Cytotoxic T cell (primary cell): ENCODE measurements around a stretch of chr13.

GRCh38 chr13:50001301-50001777 is 4.5 kb downstream of the TRIM13 start:
- PRO-cap, 2 experiments = no peak in any of the 2 experiments

GRCh38 chr13:50119523-50120116 is 104.4 kb downstream of the KCNRG start:
- PRO-cap, 2 experiments = no peak in any of the 2 experiments

GRCh38 chr13:50357336-50357997 is 342.2 kb downstream of the KCNRG start:
- PRO-cap, 2 experiments = no peak in any of the 2 experiments

DNA sequence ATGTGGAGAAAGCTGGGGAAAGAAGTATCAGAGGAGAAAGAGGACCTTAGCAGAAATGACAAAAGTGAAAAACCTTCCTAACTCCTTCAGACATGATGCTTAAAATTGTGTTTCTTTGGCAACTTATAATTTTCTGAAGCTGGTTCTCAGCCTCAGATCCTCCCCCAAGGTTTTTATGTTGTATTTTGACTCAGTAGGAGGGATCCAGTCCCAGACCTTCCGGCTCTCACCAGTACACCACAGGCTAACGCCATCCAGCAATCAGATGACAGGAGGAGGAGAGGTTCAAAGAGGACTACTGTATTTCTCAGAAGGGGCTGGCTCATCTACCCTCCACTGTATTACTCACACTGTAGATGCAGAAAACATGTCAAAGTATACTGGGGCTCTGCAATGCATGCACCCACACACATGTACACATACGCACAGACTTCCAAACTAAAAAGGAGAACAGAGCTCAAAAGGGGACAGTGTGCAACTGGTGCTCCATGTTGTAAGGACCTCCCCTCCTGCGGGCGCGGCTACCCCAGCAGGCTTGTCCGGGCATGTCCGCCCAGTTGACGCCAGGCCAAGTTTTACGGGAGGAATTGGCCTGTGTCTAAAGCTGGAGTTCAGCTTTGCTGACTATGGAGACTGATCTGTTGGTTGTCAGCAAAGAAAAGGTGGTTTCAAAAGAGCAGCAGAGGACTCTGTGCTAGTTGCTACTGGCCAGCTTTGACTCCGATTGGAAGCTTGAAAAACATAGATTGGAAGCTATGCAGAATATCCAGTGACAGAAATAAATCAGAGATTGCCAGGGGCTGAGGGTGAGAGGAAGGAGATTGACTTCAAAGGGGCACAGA is 314.3 kb downstream of the DLEU7 start:
- PRO-cap, 2 experiments = no peak in any of the 2 experiments

GRCh38 chr13:51004202-51004582 is 94.6 kb downstream of the RNASEH2B start:
- PRO-cap, 2 experiments = no peak in any of the 2 experiments

GRCh38 chr13:51169000-51169716 is 53.0 kb upstream of the FAM124A start:
- PRO-cap, 2 experiments = no peak in any of the 2 experiments

DNA sequence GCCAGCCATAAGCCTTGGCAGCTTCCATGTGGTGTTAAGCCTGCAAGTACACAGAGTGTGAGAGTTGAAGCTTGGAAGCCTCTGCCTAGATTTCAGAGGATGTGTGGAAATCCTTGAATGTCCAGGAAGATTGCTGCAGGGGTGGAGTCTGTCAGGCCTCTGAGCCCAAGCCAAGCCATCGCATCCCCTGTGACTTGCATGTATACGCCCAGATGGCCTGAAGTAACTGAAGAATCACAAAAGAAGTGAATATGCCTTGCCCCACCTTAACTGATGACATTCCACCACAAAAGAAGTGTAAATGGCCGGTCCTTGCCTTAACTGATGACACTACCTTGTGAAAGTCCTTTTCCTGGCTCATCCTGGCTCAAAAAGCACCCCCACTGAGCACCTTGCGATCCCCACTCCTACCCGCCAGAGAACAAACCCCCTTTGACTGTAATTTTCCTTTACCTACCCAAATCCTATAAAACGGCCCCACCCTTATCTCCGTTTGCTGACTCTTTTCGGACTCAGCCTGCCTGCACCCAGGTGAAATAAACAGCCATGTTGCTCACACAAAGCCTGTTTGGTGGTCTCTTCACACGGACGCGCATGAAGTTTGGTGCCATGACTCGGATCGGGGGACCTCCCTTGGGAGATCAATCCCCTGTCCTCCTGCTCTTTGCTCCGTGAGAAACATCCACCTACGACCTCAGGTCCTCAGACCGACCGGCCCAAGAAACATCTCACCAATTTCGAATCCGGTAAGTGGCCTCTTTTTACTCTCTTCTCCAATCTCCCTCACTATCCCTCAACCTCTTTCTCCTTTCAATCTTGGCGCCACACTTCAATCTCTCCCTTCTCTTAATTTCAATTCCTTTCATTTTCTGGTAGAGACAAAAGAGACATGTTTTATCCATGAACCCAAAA is 52.2 kb upstream of the FAM124A start:
- PRO-cap, 2 experiments = no peak in any of the 2 experiments

DNA sequence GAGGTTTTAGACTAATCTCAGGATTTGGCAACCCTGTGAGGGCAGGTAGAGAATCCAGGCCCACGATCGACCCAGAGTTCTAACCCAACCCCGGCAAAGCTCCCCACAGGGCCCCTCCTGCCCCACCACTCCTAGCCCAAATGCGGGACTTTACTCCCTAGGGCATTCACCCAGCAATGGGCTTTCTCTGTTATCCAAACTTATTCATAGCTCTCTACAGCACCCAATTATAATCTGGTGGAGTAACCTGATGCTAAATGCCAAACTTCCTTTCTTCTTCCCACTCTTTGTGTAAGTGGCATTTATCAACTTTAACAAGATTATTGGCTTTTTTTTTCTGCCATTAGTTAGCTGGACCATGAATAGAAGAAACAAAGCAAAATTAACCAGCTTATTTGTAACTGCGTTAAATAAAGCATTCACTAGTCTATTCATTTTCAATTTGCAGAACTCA is 1.3 kb downstream of the FAM124A start:
- PRO-cap, 2 experiments = no peak in any of the 2 experiments

- PRO-cap, 2 experiments = no peak in any of the 2 experiments
Observed at GRCh38 chr13:51438258-51439081, 14.4 kb downstream of the INTS6 start.

DNA sequence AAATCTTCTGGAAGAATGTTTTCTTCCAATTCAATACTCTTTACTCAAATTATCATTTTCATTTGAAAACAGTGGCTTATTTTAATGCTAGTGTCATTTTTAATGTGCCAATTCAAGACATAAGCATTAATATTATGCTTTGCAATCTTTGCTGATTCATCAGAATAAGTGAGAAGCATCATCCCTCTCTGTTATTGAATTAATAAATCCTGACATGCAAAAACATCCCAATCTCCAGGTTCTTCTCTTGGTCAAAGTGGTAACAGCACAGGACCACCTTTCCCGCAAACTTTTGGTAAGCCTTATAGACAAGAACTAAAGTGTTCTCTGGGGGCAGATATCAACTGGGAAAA is 3.8 kb downstream of the INTS6 start:
- PRO-cap, 2 experiments = no peak in any of the 2 experiments

GRCh38 chr13:51551981-51552572 is 32.2 kb upstream of the WDFY2 start:
- PRO-cap, 2 experiments = no peak in any of the 2 experiments

GRCh38 chr13:51644572-51645677 is 60.7 kb downstream of the WDFY2 start:
- PRO-cap, 2 experiments = peak in 2 of 2 experiments; most common plus-strand start chr13:51645601 (in 2); most common minus-strand start chr13:51645354 (in 2)

DNA sequence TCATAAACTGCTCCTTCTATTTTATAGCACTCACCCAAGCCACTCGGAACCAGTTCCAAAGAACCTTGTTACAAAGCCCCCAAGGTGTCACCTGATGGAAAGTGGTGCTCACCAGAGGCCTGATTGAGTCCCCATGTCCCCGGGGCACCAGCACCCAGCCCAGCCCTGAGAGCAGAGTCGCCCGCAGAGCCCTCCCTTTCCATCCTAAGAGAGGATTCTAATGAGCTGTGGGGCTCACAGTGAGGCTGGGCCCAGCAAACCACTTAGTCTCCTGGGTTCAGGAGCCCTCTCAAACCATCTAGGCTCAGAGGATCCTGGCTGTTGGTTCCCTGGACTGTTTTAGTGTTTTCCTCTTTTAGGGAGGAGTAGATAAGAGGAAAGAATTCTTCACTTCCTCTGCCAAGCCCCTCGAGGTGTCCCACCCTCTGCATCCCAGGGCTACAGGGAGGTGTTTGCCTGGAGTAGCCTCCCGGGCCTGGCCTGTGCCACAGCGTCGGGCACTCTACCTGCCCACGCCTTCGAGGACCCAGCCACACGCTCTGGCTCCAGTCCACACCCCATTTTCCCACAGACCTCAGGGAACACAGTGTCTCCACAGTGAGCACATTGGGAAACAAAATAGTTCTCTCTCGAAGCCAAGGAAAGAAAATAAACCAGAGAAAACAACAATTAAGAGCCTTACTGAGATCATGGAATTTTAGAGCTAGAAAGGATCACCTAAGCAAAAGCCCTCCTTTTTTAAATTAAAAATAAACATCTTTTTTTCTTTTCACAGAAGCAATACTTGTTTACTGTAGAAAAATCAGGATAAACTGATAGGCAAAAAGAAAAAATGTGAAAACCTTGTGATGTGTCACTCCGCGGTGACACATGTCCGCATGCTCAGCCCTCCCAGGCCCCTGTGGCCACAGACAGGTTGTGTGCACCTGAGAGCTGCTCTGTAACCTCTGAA is 34.3 kb downstream of the DHRS12 start:
- PRO-cap, 2 experiments = no peak in any of the 2 experiments

DNA sequence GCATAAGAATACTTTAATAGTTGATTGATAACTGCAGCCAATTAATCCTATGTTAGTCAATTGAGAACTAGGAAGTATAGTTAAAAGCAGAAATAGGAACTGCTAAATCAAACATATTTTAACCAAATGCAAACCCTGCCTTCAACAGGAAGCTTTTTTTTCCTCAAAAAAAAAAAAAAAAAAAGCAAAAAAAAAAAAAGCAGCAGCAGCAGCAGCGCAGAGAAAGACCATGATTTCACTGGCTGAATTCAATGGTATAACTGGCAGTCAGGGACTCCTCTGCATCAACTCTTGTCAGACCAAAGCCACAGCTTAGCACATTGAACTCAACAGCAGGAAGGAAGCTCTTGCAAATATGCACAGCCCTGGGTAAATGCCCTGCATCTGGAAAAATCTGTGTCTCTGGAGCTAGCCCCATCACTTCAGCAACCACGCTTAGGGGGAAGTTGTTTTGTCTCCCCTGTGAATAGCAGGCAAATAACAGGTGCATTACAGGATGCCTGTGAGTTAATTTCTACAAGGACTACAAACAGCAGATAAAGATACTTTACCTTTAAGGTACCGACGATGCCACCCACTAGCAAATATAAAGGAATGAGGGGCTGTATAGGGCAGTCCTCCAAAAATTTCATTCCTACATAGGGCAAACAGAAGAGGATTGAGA is 17.7 kb upstream of the DHRS12 start:
- PRO-cap, 2 experiments = peak in 2 of 2 experiments; most common plus-strand start position 287 of the sequence (in 2); most common minus-strand start position 293 of the sequence (in 2)

DNA sequence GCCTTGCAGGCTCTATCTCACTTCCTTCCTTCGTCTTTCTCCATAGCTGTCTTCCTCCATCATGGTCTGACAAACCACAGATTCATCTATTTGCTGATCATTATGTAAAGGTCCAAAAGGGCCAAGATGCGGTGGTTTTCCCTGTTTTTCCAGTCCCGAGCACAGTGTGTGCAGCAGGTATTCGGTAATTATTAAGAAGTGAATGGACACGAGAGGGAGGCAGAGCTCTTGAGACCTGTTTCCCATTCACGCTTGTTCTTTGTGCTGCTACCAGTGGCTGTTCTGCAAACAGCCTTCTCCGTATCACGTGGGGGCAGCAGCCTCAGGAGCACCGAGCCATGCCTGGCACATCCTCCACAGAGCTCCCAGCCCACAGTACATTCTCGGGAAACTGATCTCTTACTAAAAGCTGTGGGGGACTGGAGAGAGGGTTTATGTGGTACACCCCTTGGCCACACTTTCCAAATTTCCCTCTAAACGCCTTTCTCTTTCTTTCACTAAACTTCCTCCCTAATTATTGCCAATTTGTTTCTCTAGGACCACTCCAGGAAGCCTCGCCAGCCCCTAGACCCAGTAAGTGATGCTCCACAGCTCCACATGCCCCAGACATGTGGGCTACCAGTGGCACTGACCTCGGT is 50.4 kb downstream of the CCDC70 start:
- PRO-cap, 2 experiments = no peak in any of the 2 experiments

DNA sequence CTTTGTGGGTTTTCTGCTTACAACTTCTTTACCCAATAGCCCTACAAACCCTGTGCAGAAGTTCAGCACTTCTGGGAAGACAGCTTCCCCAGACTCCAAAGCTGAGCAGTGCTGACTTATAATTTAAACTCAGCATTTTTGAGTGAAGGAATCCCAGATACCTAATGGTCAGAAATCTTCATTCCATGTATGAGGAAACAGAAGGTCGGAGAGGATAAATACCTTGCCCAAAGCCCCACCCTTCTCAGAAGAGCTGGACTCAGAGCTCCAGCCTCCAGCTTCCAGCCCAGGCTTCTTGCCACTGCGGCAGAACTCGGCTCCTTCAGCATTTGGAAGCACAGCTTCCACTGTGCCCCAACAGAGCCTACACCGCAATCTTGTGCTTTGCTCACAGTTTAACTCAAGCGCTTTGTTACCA is 49.2 kb downstream of the ATP7B start:
- PRO-cap, 2 experiments = no peak in any of the 2 experiments

GRCh38 chr13:52235991-52236477 is 76.6 kb upstream of the NEK3 start:
- PRO-cap, 2 experiments = no peak in any of the 2 experiments

GRCh38 chr13:52880289-52880672 is 31.8 kb upstream of the PCDH8 start:
- PRO-cap, 2 experiments = no peak in any of the 2 experiments

DNA sequence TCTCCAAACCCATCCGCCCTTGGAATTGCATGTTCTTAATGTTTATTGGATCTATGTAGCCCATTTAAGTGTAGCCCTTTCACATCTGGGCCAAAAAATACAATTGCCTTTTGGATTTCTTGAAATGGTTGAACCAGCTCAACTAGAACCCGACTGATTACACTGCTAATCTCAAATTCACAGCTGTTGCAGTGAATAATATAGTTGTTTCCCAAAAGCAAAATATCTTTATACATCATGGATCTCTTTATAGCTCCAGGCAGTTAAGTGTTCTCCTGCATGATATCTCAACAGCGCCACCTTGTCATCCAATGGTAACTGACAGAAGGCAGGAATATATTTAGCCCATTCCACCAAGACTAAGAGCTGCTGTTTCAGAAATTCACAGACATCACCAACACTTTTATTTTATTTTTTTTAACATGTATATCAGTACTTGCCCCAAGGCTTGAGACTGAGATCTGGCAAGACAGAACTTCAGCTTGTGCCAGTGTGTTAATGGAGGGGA is 1141.0 kb upstream of the PRR20A start:
- PRO-cap, 2 experiments = no peak in any of the 2 experiments

- PRO-cap, 2 experiments = no peak in any of the 2 experiments
Observed at GRCh38 chr13:56901506-56901967, 239.2 kb upstream of the PRR20A start.